ENCODE results near the genes PPIP5K1 and MFAP1.

DNA sequence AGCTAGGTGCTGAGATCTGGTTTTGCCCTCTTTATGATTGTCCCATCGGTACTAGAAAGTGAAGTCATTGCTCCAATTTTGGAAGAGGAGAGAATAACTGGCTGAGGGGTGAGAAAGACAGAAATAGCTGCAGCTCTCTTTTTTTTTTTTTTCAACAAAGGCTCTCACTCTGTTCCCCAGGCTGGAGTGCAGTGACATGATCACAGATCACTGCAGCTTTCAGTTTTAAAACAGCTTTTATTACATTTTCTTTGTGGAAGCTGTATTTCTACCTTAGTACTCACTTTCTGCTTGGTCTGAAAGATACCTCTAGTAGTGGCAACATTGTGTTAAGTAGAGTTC is 18.1 kb downstream of the ZSCAN29 start:
- RAMPAGE, long total RNA: no peak
- RRBS: no CpG with 5 or more reads among the region's 1 CpG

GRCh38 chr15:43370154-43370854 is 539 bp downstream of the ZSCAN29 start:
- RAMPAGE, long total RNA: no peak
- RRBS: under 1% methylated on average over 11 of the region's 39 CpGs

DNA sequence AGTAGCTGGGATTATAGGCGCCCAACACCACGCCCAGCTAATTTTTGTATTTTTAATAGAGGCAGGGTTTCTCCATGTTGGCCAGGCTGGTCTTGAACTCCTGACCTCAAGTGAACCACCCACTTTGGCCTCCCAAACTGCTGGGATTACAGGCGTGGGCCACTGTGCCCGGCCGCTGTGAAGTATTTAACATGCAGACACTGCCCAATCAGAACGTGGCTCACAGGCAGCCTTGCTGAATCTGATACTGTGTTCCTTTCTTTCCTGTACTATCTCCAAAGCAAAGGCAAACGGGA is 7.9 kb upstream of the MAP1A start:
- RAMPAGE, long total RNA: no peak
- RRBS: no CpG with 5 or more reads among the region's 7 CpGs

DNA sequence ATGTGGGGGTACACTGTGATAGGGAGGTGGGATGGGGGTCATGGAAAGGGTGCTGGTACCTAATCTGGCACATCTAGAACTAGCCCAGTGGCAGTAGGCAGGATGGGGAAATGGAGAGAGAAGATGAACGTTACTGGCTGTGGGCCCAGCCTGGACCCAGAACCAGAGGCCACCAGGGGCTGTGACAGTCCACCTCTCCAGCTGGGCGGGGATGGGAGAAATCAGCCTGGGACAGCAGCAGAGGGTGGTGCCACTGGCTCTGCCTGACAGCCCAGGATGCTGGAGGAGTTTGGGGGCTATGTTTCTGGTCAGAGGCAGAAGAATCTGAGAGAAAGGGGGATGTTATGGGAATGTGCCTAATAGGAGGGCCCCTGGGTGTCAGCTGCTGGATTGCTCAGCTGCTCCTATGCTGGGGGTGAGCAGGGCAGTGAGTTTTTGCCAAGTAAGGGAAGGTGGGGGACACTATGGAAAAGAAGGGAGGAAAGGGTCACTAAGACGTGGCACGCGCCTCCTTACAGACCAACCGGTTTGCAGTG is 387 bp downstream of the MAP1A start:
- RAMPAGE, long total RNA: no peak
- RRBS: no CpG with 5 or more reads among the region's 6 CpGs

GRCh38 chr15:43589962-43590463 is at the start of gene PPIP5K1:
TSS of gene PPIP5K1 (minus strand) at chr15:43590208.
- RAMPAGE, long total RNA: start-site peak on the minus strand at chr15:43590180-43590210, 71 and 318 reads in 2 replicates
- RRBS: no CpG with 5 or more reads among the region's 41 CpGs

DNA sequence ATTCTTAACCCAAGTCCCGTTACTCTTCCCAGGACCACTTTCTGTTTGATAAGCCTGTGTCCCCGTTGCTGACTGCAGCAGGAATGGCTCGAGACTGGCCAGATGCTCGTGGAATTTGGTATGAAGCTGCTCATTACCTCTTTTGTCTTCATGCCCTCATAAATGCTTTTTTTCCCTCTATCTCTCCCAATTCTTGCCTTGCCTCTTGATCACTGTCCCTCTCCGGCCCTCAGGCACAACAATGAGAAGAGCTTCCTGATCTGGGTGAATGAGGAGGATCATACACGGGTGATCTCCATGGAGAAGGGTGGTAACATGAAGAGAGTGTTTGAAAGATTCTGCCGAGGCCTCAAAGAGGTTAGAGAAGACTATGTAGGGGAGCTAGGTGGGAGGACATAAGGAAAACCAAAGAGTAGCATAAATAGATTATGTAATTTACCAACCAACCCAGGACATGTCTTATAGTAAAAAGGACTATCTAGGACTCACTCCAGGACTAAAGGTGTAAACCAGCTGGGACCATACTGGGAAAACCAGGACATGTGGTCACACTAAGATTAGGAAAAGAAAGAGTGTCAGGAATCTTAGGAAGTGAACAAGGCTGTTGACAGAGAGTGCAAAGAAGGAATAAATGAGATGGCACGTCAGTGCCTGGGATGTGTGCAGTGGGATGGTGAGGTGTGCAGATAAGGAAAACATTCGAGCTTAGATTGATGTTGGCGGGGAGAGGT is 2.5 kb downstream of the CKMT1B start:
- RAMPAGE, long total RNA: no peak
- RRBS: no CpG with 5 or more reads among the region's 10 CpGs

GRCh38 chr15:43792969-43793723 is 1.0 kb downstream of the SERF2 start:
- RAMPAGE, long total RNA: no peak
- RRBS: no CpG with 5 or more reads among the region's 22 CpGs

DNA sequence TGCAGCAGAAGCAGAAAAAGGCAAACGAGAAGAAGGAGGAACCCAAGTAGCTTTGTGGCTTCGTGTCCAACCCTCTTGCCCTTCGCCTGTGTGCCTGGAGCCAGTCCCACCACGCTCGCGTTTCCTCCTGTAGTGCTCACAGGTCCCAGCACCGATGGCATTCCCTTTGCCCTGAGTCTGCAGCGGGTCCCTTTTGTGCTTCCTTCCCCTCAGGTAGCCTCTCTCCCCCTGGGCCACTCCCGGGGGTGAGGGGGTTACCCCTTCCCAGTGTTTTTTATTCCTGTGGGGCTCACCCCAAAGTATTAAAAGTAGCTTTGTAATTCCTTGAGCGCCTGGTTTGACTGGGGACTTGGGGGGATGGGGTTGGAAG is 1.6 kb downstream of the SERF2 start:
- RAMPAGE, long total RNA: no peak
- RRBS: no CpG with 5 or more reads among the region's 10 CpGs

GRCh38 chr15:43802976-43803674 is 2.7 kb downstream of the HYPK start:
- RAMPAGE, long total RNA: no peak
- RRBS: no CpG with 5 or more reads among the region's 11 CpGs

DNA sequence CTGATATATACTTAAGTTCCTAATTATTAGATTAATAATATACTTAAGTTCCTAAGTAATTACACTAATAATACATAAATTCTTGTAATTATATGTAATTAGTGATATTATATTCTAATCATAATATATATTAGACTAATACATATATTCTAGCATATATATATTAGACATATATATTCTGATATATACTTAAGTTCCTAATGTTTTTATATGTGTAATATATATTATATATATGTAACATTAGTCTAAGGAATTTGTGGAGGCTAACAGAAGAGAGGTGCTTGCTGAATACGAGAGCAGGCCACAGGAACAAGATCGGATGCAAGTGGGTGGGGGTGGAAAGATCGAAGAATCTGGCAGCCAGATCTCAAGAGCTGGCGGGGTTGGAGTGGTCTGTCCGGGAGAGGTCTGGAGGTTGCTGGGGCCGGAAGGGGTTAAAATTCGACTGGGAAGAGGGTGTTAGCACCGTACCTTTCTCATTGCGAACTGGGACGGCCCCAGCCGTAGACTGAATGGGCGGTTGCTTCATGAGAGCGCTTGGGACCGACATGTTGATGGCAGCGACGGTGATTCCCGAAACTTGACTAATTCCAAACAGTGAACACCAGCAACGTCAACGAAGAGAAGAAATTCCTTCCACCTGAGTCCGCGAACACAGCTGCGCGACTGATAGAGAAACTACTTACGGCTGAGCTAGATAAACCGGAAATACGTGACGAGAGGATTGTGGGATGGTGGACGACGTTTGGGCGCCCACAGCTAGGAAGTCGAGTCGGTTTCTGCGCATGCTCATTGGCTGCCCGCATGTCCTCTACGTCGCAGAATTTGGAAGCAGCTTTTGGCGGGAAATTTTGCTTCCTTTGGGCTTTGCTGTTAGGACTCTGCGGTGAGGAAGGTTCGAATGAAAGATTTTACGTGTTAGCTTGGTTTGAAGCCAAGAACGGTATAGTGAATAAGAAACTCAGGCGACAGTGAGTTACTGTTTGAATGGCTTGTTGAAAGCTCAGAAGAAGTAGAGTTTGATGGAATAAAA is at the start of gene MFAP1:
MFAP1 (minus strand) TSS at position 671 of the 1,033 bp plus-strand sequence.
- RAMPAGE, long total RNA: start-site peak on the minus strand centred at position 639 of the sequence, 106 bp wide, 1,152 and 527 reads in 2 replicates
- RRBS: no CpG with 5 or more reads among the region's 42 CpGs

DNA sequence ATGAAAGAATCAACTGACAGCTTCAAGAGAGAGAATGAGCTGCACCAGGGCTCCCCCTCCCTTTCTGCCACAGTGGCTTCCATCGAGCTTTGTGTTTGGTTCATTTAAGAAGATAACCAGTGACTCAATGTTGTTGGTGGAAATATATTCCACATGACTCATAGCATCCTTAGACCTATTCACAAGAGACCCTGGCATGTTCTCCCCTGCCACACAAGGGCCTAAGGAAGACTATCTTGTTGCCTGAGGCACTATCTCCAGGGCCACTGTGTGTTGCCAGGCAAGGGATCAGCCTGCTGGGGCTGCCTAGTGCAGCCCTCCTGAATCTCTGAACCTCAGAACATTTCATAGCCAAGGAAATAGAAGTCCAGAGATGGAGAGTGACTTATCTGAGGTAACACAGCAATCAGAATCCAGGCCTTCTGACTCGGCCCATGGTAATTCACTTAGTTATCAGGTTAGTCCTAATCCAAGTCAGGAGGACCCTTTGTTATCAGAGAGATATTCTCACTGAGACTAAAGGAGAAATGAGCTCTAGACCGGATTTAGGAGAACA is 86.7 kb downstream of the WDR76 start:
- RAMPAGE, long total RNA: no peak
- RRBS: no CpG with 5 or more reads among the region's 3 CpGs

GRCh38 chr15:44252376-44252754 is 36.2 kb upstream of the GOLM2 start:
- RAMPAGE, long total RNA: no peak
- RRBS: no CpG with 5 or more reads among the region's 11 CpGs

- RAMPAGE, long total RNA: no peak
- RRBS: no CpG with 5 or more reads among the region's 8 CpGs
Measured at GRCh38 chr15:44426678-44426953, 813 bp upstream of the CTDSPL2 start.

DNA sequence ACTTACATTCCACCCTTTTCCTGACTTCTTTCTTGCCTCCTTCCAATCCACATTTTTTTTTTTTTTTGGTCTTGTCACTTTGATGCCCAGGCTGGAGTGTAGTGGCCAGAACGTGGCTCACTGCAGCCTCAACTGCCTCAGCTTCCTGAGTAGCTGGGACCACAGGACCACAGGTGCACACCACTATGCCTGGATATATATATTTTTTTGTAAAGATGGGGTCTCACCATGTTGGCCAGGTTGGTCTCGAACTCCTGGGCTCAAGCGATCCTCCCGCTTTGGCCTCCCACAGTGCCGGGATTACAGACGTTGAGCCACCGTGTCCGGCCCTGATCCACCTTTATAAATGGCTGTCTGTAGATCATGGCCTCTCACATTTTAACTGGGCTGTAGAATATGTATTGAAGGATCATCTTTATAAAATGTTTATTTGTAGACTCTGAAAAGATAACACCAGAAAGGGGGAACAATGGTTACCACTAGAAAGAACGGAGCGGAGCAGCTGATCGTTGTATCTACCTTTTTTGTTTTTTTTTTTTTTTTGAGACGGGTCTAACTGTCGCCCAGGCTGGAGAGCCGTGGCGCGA is 1.8 kb upstream of the EIF3J start:
- RAMPAGE, long total RNA: no peak
- RRBS: no CpG with 5 or more reads among the region's 16 CpGs

GRCh38 chr15:44541577-44542973 is 5.1 kb downstream of the EIF3J start:
- RAMPAGE, long total RNA: no peak
- RRBS: no CpG with 5 or more reads among the region's 3 CpGs

DNA sequence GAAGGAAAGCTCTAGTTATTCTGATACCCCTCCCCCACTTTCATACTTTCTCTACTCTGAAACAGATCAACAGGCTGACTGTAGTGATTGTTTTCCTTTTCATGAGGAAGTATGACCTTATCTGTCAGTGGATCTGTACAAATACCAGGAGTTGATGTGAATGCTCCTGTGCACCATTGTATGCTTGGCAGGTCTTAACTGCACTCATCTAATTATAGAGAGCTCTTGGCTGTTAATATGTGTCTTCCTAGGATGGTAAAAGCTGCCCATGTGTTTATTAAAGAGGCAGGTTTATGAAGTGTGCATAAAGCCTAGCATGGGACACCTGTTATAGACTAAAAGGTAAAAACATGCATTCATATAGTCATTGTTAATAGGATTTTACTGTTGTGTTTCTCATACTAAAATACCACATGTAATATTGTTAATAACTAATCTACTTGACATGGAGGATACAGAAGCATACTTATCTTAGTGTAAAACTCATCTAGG is 18.5 kb downstream of the EIF3J start:
- RAMPAGE, long total RNA: no peak

GRCh38 chr15:44682561-44683174 is 19.2 kb upstream of the SPG11 start:
- RAMPAGE, long total RNA: no peak
- RRBS: no CpG with 5 or more reads among the region's 7 CpGs

GRCh38 chr15:44719912-44720099 is 8.5 kb downstream of the B2M start:
- RAMPAGE, long total RNA: no peak
- RRBS: no CpG with 5 or more reads among the region's 3 CpGs

GRCh38 chr15:44735371-44736151 is 767 bp upstream of the TRIM69 start:
- RAMPAGE, long total RNA: no peak
- RRBS: no CpG with 5 or more reads among the region's 8 CpGs

GRCh38 chr15:44820380-44820908 is 84.1 kb downstream of the TRIM69 start:
- RAMPAGE, long total RNA: no peak
- RRBS: no CpG with 5 or more reads among the region's 6 CpGs